Left cardiac atrium (tissue), 1 donor: Measurements from ENCODE around the genes RRAS2 and COPB1.

DNA sequence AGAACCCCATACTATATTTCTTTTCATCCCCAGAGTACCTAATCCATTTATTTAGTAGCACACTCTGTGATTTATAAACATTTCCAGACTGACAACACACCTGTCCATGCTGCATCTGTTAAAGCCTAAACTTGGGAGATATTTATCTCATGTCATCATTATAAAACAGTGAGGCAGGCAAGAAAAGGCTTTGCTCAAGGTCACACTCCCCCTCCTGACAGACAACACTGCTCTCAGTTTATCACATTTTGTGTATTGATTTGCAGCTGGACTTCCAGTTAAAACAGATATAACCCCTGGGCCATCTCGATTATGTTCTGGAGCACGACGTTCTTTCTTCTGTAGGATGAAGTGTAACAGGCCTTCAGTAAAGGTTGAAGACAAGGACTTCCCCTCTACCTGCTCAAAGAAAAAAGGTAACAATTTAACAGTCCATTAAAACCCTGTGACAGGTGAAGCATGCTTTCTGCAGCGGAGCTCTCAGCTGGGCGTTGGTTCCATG lies 91.8 kb downstream of the BMAL1 start:
- PRO-cap: no peak

GRCh38 chr11:13460219-13460684 lies 2.8 kb downstream of the BTBD10 start:
- PRO-cap: no peak

GRCh38 chr11:13669215-13669664 lies 772 bp downstream of the FAR1 start:
- PRO-cap: no peak

DNA sequence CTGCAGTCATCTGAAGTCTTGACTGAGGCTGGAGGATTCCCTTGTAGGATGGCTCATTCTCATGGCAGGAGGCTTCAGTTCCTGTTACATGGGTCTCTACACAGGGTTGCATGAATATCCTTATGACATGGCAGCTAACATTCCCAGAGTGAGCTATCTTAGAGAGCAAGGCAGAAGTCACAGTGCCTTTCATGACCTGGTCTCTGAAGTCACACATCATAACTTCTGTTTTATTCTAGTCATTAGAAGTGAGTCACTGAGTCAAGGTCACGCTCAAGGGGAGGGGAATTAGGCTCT lies 10.3 kb upstream of the SPON1 start:
- PRO-cap: no peak

DNA sequence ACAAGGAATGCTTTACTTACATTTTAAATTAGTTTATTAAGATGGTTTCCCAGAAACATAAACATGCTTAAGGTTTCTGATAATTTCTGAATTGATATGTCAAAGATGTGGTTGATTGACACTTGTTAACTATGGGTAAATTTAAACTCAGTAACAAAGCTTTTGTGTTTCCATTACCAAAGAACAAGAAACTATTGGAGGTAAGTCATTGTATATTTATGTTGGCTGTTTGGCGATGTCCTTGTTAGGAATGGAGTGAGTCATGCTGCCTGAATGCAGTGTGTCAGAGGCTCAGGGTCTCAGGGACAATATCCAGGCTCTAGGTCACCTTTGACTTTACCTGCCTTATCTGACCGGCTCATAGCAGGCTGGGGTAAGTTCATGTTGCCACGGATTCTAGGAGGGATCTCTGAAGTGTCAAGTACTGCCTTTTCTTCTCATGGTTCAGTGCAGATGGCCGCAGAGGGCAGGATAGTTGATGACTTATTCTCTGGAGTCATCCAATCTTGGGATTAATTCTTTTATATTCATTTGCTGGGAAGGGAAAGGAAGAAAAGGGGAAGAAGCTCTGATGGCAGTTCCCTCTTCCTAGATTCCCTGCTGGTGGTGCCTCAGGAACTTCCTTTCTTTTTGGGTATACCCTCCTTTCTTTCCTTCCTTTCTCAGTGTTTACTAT lies 53.2 kb downstream of the SPON1 start:
- PRO-cap: no peak

GRCh38 chr11:14191227-14192023 lies 167.6 kb downstream of the RRAS2 start:
- PRO-cap: no peak

GRCh38 chr11:14261710-14263130 lies 96.8 kb downstream of the RRAS2 start:
- PRO-cap: no peak

- PRO-cap: bidirectional peak, plus-strand start at chr11:14358550, minus-strand start at chr11:14358467
Measured at GRCh38 chr11:14357610-14358747, 1.0 kb downstream of the RRAS2 start.

- PRO-cap: bidirectional peak, plus-strand start at chr11:14359240, minus-strand start at chr11:14359183
Measured at GRCh38 chr11:14358748-14359656, at the start of gene RRAS2. RRAS2 (minus strand) TSS chr11:14359183.

- PRO-cap: bidirectional peak, plus-strand start at chr11:14499925, minus-strand start at chr11:14499807
Measured at GRCh38 chr11:14499069-14500237, at the start of gene COPB1. COPB1 (minus strand) TSS chr11:14499811.

GRCh38 chr11:14577282-14577723 lies 57.1 kb upstream of the PSMA1 start:
- PRO-cap: no peak

DNA sequence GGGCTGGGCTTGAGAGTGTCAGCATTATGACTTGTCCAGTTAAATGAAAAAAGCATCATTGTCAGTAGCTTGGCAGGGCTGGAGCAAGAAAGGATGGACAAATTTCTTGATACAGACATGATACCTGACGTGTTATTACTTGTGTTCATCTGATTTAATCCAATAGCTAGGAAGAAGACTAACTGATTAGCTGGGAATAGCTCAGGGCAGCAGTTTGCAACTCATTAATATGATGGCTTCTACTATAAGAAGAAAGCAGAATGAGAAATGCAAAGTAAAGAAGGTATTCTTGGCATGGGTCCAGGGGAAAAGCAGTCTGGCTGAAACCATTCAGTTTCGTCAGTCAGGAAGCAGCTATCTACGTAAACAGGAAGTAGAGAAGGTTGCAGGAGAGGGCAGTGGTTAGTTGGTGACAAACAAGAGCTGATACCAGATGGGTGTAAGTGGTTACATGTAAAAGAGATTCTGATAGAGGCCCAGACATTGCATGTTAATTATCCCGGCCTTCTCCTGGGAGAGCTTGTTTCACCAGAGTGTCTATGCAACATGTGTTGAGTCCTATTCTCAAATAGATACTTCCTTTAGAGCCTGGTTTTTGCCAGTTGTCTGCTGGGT lies 58.2 kb upstream of the PSMA1 start:
- PRO-cap: no peak

DNA sequence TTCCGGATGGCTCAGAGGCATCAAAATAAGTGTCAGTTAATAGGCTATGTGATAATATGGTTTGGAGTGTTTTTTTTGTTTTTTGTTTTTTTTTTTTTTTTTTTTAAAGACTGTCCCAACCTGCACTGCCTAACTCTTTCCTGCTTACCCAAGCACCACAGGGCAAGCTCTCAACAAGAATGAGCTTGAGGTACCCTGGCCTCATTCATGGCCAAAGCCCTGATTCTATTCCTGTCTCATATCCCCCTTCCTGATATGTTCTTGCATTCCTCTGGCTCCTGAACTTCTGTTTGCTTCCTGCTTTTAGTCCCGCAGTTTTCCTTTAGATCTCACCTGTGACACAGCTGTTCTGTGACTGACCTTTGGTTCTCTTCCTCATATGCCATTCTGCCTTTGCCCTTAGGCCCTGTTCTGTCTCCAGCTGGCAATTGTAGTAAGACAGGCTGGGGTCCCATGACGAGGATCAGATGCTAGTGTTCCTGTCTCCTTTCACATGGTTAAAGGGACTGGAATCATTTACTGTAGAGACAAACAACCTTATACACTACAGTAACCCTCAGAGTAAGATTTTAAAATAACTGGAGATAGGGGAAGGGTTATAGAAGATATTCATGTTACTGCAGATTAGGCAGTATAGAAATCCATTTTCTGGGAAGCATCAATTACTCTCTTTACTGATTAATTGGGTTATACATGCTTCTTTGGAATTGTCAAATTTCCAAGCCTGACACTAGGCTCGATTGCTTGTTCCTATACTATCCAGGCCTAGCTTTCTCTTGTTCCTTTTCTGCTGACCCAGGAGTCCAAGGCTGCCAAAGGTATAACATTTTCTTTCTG lies 59.0 kb upstream of the PDE3B start:
- PRO-cap: no peak

- PRO-cap: no peak
Measured at GRCh38 chr11:14644532-14645266, 1.1 kb downstream of the PDE3B start.

DNA sequence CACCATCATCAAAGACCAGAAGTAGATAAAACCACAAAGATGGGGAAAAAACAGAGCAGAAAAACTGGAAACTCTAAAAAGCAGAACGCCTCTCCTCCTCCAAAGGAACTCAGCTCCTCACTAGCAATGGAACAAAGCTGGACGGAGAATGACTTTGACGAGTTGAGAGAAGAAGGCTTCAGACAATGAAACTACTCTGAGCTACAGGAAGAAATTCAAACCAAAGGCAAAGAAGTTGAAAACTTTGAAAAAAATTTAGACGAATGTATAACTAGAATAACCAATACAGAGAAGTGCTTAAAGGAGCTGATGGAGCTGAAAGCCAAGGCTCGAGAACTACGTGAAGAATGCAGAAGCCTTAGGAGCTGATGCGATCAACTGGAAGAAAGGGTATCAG lies 18.7 kb downstream of the PDE3B start:
- PRO-cap: no peak

DNA sequence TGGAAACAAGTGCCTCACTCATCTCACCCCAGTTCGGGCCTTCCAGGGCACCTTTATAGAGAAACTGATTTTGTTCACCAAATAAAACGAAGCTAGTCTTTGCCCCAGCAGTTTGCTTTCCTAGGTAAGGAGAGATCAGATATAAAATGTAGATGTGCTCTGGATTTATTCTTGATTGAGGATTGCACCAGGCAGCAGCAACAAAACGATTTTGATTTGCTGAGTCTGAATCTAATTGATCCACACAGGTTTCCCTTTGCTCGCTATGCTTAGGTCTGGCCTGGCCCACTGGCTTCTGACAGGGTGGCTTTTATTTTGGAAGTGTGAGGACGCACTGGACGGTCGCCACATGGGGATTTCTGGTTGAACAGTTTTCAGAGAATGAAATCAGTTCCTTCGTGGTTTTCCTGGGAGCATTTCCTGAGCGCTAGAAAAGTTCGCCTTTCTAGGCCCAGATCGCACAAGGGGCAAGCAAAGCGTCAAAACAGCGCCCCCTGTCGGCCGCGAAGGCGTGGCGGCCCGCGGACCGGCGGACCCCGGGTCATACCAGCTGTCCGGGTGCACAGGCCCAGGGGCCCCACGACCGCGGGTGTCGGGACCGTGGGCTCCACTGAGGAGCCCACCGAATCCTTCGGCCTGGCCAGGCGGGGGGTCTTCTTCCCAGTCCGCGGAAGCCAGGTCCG lies 12.6 kb upstream of the CYP2R1 start:
- PRO-cap: no peak

GRCh38 chr11:14975191-14975738 lies 3.1 kb upstream of the CALCA start:
- PRO-cap: no peak

DNA sequence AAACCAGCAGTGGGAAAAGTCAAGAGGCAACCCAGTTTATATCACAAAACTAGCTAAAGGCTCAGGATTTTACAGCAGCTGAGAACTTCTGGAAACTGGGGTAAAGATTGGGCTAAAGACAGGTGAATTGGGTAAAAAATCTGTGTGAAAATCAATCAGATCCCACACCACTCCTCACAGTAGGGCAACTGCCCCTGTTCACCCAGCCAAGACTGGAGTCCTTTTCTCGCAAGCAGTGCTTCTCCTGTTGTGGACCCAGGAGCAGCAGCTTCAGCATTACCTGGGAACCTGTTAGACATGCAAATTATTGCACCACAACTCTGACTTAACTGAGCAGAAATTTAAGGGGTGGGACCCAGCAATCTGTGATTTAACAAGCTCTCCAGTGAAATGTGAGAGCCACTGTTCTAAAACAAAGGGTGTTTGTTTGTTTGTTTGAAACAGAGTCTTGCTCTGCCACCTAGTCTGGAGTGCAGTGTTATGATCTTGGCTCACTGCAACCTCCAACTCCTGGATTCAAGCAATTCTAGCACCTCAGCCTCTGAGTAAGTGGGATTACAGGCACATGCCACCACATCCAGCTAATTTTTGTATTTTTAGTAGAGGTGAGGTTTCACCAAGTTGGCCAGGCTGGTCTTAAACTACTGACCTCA lies 591.4 kb downstream of the SOX6 start:
- PRO-cap: no peak

DNA sequence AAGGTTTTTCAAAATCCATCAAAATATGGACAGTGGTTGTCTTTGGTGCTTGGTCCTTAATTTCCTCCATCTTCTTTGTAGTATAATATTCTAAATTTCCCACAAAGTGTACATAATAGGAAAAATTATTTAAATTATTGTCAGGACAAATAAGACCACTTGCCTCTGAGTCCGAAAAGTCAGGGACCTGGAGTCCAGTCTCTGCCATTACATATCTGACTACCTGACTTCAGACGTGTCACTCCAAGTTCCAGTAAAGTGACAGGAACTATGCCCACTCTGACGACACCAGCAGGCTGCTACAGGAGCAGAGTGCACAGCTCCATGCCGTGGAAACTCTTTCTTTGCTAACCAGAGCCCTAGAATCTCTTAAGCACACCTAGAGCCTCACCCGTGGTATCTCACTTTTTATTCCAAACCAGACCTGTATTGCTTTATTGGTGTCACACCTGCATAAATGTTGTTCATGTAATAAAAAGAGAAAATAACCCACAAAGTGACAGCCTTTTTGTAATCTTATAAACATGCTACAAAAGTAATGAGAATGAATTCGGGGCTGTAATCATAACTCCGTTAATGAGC lies 93.7 kb downstream of the PLEKHA7 start:
- PRO-cap: no peak

DNA sequence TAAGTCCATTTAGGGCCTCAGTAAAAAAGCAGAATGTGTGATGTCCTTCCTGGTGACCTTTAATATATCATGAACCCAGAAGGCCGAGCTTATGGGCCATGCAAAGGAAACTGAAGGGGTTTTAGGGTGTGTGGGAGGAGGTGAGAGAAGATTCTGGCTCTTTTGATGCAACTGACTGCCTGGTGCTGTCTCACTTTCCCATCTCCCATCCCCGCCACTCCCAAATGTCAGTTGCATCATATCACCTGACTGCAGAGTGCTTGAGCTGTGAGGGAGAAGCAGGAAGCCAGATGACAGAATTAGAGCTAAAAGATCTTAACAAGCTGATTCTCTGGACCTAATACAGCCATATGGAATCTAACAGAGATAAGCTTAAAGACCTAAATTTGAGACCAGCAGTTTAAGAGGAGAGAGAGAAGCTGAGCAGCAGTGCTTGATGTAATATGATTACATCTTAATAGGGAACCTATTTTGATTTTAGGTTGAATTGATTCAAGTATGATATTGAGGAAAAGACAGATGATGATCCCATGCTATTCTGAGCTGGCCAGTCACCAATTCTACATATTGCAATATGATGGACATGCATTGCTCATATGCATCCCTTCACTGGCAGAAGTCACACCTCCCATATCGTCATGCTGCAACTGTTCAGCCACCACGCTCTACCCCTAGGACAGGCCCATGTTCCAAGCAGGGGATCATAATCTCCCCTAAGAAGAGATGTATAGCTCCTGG lies 45.1 kb downstream of the PLEKHA7 start:
- PRO-cap: no peak